ENCODE measurements around a stretch of chr13.

- RRBS, result no CpG with 5 or more reads among the region's 9 CpGs
These were observed 138.5 kb upstream of the RNF113B start for GRCh38 chr13:98315503-98315980.

GRCh38 chr13:98447952-98448647 is 128.8 kb downstream of the STK24 start:
- RRBS, result no CpG with 5 or more reads among the region's 25 CpGs

GRCh38 chr13:98454013-98454860 is 122.7 kb downstream of the STK24 start:
- RRBS, result no CpG with 5 or more reads among the region's 8 CpGs

GRCh38 chr13:98474724-98475426 is 102.0 kb downstream of the STK24 start:
- RRBS, result no CpG with 5 or more reads among the region's 30 CpGs

DNA sequence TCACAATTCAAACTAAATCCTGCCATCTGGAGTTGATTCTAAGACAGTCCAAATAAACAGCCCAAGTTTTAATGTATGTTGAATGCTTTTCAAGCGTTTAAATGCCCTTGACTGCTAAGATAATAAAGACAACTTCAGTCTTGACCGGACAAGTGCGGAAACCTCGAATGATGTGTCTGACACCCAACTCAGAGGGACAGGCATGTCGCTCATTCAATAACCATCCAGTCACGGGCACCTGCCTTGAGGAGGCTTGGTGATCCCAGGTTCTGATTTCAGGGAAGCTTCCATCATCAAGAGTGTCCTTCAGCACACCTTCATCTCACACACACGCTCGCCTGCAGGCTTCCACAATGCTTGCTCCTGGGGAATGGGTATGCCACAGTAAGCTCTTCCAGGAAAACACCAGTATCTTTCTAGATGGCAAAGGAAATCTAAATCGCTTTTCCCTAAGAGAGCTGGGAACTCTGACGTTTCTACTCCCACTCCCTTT is 93.0 kb downstream of the STK24 start:
- RRBS, result no CpG with 5 or more reads among the region's 10 CpGs

GRCh38 chr13:98515076-98515876 is 61.6 kb downstream of the STK24 start:
- RRBS, result no CpG with 5 or more reads among the region's 4 CpGs

DNA sequence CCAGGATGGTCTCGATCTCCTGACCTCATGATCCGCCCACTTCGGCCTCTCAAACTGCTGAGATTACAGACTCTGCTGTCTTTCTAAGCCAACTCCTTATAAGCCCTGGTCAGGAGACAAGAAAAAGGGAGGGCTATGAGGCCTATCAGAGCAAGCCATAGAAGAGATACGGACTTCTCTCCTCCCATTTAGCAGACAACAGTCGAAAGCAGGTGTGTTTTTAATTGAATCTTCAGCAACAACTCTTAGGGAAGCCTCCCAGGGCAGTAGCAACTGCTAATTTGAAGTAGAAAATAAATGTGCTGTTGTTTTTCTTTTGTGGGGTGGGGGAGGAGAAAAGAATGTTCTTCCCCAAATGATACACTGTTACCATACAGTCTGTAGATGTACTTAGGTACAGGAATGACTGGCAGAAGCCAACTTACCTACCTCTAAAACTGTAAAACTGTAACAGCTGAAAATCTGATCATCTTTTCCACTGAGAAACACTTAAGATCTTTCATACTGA is 2.6 kb downstream of the STK24 start:
- RRBS, result no CpG with 5 or more reads among the region's 5 CpGs

- RRBS, result no CpG with 5 or more reads among the region's 7 CpGs
These were observed 8.5 kb upstream of the STK24 start for GRCh38 chr13:98585332-98585931.

DNA sequence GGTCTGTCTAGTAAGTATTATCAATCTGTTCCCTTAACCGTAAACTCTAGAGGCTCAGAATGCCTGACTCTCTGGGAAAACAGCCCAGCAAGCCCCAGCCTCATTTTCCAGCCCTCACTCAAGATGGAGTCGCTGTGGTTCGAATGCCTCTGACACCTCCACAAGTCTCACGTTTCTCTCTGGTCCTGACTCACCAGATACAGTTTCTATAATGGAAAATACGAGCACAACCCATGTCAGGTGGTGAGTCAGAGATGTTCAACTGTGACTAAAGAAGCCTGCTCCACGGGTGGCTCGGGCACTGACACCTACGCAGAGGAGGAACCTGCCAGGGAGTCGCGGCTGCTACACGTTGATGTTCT is 87.1 kb upstream of the STK24 start:
- RRBS, result no CpG with 5 or more reads among the region's 11 CpGs

DNA sequence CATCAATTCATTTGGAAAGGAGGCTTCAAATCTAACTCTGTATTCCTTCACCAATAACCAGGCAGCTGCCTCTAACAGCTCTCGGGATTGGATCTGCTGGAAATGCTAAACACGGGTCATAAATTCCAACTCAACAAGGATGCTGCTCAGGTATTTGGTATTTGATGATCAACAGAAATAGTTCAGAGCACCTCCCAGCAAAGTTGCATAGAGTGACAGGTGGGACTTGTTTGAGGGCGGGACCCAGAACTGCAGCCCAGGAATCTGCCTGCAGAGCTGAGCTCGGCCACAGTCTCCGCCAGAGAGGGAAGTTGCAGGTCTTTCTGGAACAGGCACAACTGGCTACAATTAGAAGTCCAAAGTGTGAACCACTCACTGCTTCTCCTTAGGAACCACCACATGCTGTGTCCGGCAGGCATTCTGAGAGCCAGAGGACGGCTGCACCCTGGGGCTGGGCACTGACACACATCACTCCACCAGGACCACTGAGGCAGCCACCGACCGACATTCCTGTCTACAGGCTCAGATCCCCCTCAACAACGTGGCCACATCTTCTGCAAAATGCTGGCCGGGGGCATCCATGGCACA is 1.1 kb downstream of the SLC15A1 start:
- RRBS, result no CpG with 5 or more reads among the region's 11 CpGs

DNA sequence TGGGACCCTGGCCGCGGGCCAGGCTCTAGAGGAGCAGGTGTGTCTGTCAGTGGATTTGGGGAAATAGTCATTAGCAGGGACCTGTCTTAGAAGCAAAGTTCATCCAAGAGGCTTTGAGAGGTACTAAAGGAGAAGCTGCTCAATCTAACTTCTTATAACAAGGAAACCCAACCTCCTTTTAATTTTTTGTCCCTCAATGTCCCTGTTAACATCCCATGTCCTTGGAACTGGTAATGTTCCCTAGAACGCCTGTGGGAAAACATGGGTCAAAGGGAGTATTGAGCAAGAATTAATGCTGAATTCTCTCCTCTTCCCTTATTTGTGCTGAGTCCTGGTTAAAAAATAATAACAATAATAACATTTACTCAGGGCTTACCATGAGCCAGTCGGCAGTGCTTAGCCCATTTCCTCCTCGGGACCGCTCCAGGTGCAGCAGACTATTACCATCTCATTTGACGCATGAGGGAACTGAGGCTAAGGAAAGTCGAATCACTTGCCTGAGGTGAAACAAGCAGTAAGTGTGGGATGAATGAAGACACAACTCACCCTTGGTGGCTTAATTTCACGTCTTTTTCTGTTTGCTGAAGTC is 33.5 kb upstream of the SLC15A1 start:
- RRBS, result no CpG with 5 or more reads among the region's 9 CpGs

DNA sequence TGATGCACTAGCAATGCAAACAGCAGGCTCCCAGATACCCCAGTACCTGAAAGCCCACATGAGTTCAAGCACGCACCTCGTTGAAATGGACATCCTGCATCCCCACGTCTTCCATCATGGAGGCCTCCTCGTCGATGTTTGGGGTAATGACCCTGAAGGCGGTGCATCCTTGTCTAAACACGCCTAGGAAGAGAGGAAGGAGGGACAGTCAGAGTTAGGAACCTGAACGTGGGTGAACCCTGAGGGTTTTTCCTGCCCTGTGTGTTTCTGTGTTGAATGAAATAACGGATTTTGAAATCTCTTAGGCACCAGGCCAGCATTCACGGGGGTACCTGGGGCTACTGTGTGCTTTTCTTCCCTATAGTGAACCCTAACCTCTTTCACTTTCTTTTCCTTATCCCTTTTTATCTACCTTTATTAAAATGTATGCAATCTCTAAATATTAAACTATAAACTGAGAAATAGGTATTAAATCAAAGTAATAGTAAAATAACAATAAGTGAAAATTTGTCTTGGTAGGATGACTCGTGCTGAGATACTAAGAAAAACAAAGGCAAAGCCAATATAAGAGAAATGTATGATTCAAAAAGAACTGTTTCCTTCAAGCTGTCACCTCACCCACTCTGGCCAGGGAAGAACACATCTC is 72.0 kb upstream of the SLC15A1 start:
- RRBS, result no CpG with 5 or more reads among the region's 11 CpGs

DNA sequence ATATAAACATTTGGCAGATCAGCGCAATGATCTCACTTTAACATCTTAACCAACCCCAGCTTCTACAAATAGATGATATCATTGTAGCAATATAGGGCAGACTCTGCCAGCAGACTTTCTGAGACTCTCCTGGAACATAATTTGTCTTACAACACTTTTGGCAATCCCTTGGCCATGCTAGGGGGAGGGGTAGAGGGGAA is 8.8 kb upstream of the UBAC2 start:
- RRBS, result no CpG with 5 or more reads among the region's 1 CpG

DNA sequence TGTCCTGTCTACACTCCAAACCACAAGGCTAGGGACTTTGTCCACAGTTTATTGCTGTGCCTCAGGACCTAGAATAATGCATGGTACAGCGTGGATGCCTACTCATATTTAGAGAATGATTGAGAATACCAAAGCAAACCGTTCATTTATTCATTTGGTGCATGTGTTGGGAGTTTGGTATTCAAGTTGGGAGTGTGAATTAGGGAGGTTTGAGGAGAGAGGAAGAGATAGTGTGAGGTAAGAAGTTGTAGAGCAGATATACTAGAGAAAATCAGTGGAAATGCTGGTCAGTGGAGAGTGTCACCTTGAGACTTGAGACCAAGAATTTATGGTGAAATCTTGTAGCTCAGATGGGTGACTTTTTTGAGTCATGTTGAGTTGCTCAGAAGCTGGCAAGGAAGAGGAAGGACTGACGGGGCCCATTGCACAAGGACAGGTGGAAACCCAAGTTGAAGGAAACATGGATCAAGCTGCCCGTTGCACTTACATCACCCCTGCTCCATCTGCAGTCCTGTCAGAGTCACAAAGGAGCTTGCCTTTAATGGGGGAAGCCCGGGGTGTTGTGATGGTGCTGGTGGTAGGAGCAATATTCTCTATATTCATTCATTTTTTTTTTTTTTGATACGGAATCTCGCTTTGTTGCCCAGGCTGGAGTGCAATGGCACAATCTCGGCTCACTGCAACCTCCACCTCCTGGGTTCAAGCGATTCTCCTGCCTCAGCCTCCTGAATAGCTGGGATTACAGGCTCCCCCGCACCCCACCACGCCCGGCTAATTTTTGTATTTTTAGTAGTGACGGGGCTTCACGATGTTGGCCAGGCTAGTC is 27.2 kb downstream of the UBAC2 start:
- RRBS, result no CpG with 5 or more reads among the region's 14 CpGs

DNA sequence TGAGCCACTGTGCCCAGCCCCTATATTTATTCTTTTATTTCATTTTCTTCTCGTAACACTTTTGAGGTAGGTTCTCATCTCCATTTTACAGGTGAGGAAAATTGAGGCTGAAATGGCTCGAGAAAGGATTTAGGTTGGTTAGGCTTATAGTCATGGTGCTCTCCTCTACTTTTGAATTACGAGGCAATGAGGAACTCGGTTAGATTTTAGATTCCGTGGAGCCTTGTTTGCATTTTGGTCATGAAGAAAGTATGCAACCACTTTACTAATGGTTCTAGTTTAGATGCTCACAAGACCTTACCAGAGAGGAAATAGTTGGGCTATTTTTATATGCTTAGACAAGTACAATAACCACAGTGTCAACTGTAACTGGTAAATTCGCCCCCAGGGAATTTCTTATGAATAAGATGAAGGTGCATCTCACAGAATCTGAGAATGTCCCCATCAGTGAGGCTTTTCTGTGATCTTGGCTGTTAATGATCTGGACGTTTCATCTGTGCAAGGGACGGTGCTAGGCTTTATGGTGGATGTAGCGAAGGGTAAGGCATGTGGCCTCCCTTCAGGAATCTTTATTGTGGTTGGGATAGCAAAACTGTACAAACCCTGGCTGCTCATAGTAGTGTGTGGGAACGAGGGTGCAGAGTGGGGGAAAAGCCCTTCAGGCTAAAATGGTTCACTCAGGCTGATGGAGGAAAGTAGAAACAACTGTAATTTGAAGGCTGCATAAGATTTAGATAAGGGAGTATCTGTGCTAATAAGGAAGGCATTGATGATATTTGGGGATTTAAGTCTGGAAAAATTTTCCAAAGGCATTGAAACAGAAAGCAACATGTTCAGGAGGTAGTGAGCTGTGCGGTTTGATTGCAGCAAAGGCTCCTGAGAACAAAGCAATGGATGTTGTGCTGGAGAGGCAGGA is 28.2 kb downstream of the UBAC2 start:
- RRBS, result no CpG with 5 or more reads among the region's 11 CpGs

- RRBS, result no CpG with 5 or more reads among the region's 8 CpGs
These were observed 78.6 kb upstream of the GPR183 start for GRCh38 chr13:99385616-99386304.

GRCh38 chr13:99416820-99417725 is 84.2 kb upstream of the TM9SF2 start:
- RRBS, result 47% methylated on average over 1 of the region's 25 CpGs

GRCh38 chr13:99524721-99525487 is 23.6 kb downstream of the TM9SF2 start:
- RRBS, result no CpG with 5 or more reads among the region's 11 CpGs

DNA sequence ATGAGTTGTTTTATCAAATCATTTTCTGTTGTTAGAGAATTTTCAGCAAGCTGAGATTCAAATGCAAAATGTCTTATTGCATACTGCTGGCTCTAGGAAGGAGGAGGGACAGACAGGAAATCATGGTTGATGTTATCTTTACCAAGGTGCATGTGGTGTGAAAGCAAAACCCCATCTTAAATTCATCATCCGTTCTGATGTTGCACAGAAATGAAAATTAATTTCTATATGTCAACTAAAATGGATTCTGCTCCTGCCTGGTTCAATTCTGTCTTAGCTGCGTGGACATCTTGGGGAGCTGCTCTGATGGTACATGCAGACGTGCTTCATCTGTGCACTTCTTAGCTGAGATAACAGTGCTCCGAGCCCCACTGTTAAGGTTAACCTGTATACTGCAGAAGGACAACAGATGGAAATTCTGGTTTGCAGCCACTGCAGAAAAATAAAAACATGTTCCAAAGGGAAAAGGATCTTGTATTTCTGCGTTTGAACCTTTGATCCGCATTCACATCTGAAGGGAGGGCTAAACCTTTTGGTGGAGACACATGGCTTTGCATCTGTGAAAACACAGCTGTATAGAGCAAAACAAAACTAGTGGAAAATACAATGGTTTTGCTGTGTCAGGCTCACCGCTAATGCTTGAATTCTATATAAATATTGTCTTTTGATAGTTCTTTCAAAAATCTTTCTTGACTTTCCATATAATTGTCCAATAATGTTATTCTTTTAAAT is 50.5 kb downstream of the CLYBL start:
- RRBS, result no CpG with 5 or more reads among the region's 7 CpGs

DNA sequence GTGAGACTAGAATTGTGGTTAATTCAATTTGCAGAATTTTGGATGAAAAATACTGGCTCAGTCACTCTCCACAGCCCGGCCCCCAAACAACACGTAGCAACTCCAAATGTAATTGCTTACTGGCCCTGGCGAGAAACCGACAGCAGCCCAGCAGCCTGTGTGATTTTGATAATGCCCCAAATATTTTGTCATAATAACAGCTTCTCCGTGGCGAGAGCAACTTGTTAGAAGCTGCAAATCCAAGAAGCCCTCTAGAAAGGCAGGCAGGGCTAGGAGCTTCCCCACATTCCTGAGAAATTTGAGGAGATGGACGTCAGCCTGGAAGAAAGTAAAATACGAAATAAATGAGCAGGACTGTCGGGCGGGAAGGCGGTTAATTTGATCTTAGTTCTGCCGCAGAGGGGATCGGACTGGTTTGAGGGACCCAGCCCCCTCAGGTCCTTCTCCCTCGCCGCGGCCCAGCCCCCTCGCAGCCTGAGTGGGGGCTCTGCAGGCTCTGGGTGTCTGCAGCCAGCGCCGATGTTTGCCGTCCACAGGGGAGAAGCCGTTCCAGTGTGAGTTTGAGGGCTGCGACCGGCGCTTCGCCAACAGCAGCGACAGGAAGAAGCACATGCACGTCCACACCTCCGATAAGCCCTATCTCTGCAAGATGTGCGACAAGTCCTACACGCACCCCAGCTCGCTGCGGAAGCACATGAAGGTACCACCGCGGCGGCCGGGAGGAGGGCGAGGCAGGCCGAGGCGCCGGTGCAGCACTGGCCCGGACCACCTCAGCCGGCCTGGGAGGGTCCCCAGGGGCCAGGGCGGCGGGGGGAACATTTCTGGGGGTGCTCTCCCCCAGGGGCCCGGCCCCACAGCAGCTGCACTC is 3.1 kb downstream of the ZIC2 start:
- RRBS, result 2% methylated on average over 4 of the region's 45 CpGs